ENCODE measurements around a stretch of chr15.

GRCh38 chr15:54079830-54080299 lies 101.6 kb downstream of the UNC13C start:
- PRO-cap: no peak

DNA sequence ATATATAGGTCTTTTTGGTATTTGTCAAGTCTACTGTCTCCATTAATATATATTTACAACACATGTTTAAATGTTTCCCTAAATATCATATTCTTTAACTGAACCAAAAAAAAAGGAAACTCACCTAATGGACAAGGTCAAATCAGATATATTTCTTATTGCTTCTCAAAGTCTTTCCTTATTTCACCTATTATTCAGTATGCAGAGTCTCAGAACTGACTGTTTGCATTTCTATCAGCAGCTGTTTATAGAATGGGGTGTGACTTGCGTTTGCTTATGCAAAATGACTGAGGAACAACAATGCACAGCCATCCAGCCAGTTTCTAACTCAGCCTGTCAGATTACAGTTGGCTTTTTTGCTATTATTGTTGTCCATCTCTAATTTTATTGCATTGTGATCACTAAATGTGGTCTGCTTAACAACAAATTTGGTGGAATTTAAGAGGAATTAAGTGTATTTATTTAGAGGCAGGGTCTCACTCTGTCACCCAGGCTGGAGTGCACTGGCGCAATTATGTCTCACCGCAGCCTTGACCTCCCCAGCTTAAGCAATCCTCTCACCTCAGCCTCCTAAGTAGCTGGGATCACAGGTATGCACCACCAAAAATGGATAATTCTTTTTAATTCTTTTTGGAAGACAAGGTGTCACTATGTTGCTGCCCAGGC lies 40.7 kb downstream of the RAB27A start:
- PRO-cap: no peak

GRCh38 chr15:55343155-55343535 lies 24.1 kb downstream of the PIGB start:
- PRO-cap: no peak

GRCh38 chr15:55385368-55385910 lies 22.7 kb downstream of the CCPG1 start:
- PRO-cap: no peak

- PRO-cap: unidirectional peak, plus-strand start at chr15:55800003
These were observed 56.8 kb upstream of the PRTG start for GRCh38 chr15:55799700-55800225.

GRCh38 chr15:55991812-55992867 lies 1.3 kb downstream of the NEDD4 start:
- PRO-cap: no peak

GRCh38 chr15:56737702-56738362 lies 4.5 kb upstream of the ZNF280D start:
- PRO-cap: no peak

DNA sequence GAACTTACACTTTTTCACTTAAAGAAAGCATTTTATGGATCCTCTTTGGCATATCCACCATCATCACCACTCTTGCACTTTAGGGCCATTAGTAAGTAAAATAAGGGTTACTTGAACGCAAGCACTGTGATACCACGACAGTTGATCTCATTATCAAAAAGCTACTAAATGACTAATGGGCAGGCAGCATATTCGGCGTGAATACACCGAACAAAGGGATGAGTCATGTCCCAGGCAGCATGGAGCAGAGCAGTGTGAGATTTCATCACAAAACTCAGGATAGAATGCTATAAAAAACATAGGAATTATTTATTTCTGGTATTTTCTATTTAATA lies 72.4 kb upstream of the ZNF280D start:
- PRO-cap: no peak

DNA sequence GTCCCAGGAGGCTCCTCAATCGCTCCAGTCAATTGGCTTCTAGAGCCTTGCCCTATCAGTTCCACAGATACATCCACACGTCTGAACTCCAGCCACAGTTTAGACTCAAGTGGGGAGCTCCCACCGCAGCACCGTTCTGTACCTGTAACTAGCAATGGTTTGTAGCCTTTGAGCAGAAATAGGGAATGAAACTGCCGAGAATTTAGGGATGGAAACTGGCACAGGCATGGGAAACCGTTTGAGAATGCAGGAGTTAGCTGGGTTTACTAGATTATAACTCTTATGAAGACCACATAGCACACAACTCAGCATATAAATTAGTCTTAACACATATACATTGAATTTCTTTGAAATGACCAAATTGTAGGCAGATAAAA lies 32.6 kb upstream of the TCF12 start:
- PRO-cap: no peak

- PRO-cap: unidirectional peak, plus-strand start at chr15:56886381
These were observed 32.2 kb upstream of the TCF12 start for GRCh38 chr15:56886318-56886517.

DNA sequence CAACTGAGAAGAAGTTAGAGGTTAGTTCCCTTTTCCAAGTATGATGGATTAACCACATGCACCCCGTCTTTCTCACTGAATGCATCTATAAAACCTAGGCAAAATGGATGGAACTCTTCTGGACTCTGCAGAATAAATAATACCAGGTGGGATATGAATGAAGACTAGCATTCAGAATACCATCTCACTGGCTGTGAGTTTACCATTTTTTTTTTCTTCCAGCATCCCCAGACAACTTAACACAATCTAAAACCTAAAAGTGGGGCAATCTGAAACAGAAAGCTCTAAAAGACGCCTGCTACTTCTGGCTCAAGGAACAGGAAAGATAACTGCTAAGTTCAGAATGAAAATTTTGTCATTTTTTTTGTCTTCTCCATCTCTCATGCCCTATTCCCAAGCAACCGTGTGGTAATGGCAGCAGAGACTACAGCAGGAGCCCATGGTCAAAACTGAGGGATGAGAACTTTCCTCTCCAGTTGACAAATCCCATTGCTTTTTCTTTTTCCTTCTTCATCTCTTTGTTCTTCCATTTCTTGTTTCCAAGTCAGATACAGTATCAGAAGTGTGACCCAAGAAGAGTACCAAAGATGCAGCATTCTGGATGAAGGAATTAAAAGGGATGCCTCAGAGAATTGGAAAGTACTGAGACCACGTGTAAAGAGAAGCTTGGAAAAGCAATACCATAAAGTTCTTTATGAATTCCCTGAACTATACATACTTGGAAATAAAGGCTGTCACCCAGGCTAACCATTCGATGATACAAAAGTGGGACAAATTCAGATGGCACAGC lies 74.6 kb downstream of the TCF12 start:
- PRO-cap: no peak

DNA sequence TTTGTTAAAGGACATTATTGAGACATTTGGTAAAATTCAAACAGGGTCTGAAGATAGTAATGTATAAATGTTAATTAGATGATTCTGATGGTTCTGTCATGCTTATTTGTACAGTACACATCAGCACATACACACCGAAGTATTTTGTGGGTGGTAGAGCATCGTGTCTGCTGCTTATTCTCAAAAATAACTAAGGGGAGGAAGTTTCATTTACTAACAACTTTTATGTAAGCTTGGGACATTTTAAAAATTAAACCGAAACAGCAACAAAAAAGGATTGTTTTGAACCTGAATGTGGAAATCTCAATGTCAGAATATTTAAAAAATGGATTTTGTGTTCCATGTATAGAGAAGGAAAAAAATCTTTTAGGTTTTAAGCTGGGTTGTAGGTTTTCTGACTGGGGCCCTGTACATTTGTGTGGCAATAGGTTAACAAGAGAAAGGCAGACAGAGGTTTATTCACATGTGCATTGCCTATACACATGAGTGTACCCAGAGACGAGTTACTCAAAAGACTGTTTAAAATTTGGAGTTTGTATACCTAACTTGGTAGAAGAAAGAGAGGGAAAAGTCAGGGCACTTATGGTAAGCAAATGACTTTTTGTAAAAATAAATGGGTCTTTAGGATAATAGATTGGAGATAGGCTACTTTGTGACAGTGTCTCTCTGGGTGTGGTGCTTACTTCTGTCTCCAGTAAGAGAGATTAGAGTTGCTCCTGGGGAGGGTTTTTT lies 224.9 kb downstream of the TCF12 start:
- PRO-cap: no peak

- PRO-cap: no peak
These were observed 219.9 kb upstream of the CGNL1 start for GRCh38 chr15:57156456-57156776.

- PRO-cap: no peak
These were observed 91.6 kb upstream of the CGNL1 start for GRCh38 chr15:57284623-57285121.

DNA sequence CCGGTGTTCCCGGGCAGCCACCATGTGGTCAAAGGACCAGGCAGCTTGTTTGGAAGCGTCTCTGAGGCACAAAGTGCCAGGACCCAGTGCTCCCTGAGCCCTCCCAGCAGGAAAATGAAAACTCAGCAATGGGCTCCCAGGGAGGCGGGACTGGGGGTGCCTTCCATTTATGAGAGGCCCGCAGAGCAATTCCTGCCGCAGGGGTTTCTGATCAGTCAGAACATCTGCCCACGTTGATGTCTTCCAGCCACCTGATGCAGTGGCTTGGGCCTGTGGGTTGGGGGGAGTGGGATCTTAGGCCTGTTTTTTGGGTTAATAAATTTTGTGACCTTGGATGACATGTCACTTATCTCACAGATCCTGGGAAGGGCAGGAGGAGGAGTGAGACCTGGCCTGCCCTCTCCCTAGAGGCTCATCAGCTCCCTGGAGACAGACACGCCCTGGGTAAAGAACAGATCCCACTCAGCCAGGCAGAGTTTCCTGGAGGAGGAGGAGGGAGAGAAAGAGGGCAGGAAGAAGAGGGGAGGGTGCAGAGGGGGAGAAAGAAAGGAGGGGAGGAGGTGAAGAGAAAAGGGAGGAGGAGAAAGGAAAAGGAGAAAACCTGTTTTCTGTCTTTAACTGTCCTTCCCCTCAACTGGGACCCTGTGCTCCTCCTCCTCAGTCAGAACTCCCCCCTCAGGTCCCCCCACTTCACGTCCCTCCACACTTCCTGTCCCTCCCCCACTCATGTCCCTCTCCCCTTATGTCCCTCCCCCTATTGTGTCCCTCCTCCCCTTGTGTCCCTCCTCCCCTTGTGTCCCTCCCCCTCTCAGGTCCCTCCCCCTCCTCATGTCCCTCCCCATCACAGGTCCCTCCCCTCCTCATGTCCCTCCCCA lies 52.6 kb upstream of the CGNL1 start:
- PRO-cap: no peak

GRCh38 chr15:57476200-57476725 lies 100.0 kb downstream of the CGNL1 start:
- PRO-cap: no peak

GRCh38 chr15:57524250-57524779 lies 67.4 kb upstream of the MYZAP start:
- PRO-cap: no peak

DNA sequence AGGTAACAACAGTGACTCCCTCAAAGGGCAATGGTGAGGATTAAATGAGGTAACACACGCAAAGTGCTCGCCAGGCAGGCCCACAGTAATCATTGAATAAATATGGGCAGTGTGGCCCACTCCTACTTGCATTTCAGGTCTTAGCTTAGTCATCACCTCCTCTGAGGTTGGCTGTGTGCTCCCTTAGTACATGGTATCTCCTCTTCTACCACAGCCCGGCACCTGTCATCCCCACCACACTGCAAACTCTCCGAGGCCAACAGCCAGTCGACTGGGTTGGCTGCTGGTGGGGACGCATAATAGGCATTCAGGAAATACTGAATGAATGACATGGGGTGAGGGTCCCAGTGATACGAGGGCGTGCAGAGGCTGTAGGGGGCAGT lies 457 bp upstream of the MYZAP start:
- PRO-cap: no peak

DNA sequence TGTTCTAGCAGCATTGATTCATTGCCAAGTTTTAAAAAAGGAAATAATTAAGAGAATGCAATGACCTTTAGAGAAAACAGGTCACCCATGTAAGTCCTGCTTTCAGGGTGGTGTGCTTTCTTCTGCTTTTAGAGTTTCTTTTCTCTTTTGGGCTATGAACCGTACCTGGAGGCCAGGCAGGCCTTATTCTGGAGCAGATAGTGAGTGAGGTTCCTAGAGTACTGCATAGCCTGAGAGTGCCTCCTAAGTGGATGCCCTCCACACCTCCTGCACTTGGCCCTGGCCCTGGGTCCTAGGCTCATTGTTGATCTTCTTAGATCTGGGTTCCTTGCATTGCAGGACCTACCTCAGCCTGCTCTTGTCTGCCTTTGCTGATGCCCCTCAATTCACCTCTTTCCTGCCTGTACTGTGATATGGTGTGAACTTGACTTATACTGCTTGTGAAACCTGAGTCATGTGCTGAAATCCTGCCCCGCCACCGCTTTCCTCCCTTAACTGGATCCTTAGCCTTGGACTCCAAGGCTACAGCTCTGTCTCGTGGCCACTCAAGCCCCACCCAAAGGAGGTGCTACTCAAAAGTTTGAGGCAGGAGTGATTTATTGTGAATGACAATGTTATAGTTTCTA lies 55.9 kb downstream of the MYZAP start:
- PRO-cap: no peak

GRCh38 chr15:58174761-58175091 lies 36.5 kb downstream of the AQP9 start:
- PRO-cap: no peak